ENCODE measurements around a stretch of chr17.

DNA sequence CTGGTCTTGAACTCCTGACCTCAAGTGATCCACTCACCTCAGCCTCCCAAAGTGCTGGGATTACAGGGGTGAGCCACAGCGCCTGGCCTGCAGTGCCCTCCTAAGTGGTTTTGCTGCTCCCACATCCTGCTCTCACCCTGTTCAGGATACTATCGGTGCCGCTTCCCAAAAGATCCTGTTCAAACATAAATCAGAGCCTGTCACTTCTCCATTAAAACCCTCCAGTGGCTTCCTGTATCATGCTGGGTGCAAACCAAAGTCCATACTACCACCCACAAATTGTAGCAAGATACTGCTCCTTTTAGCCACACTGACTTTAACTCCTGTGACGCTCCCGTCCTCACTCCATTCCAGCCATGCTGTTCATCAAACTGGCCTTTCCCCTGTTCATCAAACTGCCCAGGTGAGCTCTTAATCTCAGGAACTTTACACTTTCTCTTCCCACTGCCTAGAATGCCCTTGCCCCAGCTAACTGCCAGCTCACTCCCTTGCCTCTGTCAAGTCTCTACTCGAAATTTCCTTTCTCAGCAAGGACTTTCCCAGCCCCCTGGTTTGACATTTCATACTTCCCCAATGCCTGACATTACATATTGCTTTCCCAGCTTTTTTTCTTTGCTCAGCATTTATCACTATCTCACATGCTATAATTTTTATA, 44.2 kb upstream of the SMURF2 start:
- PRO-cap = no peak
- RAMPAGE, long total RNA, 2 experiments = no peak in any of the 2 experiments

DNA sequence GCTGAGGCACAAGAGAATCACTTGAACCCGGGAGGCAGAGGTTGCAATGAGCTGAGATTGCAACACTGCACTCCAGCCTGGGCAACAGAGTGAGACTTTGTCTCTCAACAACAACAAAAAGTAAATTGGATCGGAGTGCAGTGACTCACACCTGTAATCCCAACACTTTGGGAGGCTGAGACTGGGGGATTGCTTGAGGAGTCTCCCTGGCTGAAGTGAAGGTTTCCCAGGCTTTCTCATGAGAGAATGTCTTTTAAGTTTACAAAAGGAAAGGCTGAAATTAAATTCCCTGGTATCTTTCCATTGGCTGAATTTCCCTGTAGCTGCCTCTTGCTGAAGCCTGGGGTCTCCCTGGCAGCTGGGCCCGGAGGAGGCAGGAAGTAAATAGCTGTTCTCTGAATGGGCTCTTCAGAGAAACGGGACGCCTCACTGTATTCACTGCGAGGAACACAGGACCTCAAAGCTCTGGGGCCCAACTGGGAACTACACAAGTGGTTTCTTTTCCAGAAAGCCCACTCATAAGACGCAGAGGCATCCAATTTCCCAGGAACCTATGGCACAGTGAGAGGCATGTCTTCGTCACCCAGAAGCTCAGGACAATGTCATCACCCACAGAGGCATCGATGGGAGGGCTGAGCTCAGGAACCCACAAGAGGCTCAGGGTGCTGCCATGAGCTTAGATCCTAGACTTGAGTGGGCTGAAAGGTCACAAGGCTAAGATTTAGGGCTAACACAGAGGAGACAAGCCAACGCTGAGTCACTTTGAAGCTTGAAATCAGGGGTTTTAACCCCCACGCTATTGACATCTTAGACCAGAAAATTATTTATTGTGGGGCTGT, 77.5 kb upstream of the SMURF2 start:
- PRO-cap = no peak
- RAMPAGE, long total RNA, 2 experiments = no peak in any of the 2 experiments

DNA sequence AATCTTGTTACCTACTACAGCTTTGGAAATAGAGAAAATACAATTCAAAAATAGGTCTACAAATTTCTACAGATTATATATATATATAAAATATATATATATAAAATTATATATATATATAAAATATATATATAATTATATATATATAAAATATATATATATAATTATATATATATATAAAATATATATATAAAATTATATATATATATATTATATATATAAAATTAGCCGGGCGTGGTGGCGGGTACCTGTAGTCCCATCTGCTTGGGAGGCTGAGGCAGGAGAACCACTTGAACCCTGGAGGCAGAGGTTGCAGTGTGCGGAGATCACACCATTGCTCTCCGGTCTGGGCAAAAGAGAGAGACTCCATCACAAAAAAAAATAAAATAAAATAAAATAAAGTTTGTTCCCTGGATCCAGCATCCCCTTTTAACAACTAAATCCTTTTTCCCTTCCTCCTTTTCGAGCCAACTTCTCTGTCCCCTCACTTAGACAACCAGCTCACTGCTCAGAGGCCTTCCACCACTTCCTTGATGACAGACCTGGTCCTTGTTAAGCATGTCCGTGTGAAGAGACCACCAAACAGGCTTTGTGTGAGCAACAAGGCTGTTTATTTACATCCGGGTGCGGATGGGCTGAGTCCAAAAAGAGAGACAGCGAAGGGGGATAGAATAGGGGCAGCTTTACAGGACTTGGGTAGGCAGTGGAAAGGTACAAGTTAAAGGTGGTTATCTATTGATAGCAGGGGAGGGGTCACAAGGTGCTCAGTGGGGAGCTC, 102.3 kb upstream of the SMURF2 start:
- PRO-cap = no peak
- RAMPAGE, long total RNA, 2 experiments = no peak in any of the 2 experiments

DNA sequence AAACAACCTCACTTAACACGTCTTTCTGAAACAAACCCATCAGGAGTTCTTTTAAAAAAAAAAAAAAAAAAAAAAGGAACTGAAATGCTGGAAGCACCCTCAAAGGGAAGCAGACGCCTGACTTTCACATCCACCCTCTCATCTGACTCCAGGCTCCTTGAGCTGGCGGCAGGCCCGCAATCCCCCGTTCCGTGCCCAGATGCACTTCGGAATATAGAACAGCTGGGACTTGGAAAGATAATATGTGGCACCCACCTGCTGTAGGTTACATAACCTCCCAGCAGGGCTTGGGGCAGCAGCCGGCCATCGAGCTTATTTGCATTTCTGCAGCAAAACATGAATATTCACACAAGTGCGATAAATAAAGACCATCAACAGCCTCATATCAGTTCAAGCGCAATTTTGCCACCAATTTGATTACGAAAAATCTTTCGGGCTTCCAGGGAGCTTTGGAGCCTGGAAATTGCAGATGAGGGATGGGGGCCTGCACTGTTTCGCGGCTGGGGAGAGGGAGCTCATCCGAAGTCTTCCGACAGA, 115.7 kb upstream of the SMURF2 start:
- PRO-cap = no peak
- RAMPAGE, long total RNA, 2 experiments = no peak in any of the 2 experiments

DNA sequence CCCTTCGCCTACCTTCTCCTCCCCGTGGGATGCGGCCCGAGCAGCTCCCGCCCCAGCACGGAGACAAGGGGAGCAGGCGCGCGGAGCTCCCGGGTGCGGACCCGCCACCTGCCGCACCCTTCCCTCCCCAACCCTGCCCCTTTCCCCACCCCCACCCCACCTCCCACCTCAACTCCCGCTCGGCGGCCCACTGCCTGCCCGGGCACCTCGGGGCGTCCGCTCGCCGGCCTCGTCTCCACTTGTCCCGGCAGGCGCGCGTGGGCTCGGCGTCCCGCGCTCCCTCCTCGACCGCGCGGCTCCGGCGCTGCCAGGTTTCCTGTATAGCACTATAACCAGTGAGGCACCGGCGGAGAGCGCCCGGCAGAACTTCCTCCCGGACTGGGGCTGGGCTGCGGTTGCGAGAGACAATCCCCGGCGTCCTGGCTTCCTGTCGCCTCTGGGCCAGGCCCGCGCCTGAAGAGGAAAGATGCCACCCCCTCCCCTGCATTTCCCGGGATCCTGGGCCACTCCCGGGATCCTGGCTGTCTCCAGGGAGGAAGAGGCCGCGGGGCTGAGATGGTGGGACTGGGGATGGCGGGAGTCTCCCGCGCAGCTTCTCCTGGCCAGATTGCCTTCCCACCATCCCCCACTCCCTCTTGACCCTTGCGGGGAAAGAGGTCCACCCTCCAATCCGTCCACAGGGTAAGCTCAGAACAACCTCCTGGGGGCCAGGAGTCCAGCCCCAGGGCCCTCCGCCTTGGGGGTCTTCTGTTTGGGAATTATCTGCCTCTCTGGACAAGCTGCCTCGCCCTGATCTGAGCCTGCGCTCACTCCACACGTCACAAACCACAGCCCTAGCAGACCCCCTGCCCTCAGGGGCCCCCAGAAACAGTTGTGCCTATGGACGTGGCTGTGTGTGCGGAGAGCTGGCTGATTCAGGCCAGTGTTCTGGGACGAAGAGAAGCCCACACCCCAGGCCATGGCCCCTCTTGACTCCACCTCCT, 119.4 kb upstream of the SMURF2 start:
- PRO-cap = bidirectional peak, plus-strand start at position 430 of the sequence, minus-strand start at position 241 of the sequence
- RAMPAGE, long total RNA, 2 experiments = no peak in any of the 2 experiments

DNA sequence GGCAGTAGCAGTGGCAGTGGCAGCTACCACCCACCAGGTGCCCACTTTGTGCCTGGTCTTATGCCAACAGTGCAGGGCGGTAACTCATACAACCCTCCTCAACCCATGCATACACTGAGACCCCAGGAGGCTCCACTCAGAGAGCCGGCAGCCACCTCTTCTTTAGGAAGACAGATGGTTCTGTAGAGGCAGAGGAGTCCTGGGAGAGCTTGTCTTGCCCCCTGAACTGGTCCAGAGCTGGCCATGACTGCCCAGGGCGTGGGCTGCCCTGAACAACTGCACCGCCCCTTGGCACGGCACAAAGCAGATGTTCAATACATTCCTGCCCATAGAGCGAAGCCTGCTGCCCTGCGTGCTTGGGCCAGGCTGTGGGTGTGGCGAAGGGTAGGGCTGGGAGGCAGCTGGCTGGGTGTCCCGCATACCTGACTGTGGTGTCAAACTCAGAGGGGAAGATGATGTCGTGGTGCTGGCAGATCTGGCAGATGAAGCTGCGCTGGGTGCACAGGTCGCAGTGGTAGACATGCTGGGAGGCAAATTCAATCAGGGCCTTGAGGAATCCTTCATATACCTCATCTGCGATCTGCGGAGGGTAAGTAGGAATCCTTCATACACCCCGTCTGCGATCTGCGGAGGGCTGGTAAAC, 124.2 kb upstream of the SMURF2 start:
- PRO-cap = no peak
- RAMPAGE, long total RNA, 2 experiments = no peak in any of the 2 experiments

DNA sequence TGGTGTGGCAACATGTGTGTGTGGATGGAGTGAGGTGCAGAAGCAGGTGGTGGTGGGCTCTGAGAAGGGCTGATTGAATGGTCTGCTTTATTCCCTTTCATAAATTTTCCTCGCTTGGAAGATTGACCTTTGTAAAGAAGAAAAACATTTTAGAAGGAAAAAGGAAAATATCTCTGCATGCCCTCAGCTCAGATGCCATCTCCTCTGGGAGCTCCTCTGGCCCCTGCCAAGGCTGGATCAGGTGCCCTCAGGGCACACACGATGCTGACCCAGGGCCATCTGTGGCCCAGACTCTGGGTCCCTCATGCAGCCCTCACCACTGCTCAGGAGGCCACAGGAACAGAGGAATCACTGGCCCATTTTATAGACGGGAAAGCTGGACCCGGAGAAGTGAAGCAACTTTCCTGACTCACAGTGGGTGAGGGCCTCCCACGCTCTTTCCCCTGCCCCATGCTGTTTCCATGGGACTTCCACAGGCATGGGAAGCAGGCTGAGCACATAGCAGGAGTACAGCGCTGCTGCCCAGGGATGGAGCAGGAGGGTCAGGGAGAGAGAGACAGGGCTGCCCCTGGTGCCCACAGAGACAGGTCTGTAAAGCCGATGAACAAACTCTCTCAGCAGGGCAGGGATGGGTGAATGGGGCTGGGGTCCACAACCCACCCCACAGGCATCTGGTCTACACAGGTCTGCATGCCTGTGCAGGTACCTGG, 127.9 kb upstream of the SMURF2 start:
- PRO-cap = no peak
- RAMPAGE, long total RNA, 2 experiments = no peak in any of the 2 experiments

GRCh38 chr17:64897237-64897683, 22.0 kb downstream of the LRRC37A3 start:
- PRO-cap = no peak
- RAMPAGE, long total RNA, 2 experiments = no peak in any of the 2 experiments

DNA sequence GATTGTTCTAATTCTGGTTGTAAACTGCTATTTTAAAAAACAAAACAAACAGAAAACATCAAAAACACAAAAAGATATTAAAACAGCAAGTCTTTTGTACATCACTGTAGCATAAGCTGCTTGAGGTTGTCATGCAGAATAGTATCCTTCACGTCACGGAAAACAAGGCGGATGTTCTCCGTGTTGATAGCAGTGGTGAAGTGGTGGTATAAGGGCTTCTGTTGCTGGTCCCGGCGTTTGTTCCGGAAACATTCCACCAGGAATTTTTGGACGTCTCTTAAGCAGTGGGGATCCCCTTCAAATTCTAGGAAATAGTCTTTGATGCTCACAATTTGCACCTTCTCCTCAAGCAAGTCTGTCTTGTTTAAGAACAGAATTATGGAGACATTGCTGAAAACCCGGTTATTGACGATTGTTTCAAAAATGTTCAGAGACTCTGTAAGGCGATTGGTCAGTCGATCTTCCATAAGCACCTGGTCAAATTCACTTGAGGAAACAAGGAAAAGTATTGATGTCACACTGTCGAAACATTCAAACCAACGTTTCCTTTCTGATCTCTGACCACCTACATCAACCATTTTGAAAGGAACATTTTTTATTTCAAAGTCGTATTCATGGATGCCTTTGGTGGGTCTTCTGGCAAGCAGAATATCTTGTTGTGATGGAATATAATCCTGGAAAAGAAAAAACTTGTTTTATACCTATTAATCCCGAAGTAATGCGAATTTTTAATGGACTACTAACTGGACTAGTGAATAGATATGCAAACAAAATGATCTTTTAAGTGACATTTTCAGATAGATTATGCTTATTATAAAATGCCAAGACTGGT, 42.2 kb downstream of the GNA13 start:
- PRO-cap = no peak
- RAMPAGE, long total RNA, 2 experiments = no peak in any of the 2 experiments

DNA sequence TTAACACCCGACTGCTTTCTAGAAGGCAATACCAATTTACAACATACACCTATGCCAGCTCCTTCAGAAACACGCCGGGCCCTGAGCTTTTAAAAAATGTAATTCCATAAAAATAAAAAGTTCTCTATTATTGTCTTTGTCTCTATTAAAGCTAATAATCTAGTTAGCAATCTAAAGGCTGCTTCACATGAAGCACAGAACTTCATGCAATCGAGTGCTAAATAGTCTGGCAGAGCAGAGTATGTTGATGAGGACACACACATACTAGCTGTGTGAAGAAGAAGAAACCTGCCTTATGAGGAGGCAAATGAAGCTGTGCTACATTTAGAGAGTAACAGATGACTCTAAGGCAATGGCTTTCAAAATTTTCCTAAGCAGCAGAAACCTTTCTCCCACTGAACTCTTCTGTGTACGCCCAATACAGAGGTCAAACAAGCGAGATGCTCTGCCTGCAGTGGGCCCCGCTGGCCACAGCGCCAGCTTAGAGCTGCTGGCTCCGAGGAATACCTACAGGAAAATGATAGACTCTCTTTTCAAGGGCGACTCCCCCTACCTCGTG, 39.3 kb downstream of the GNA13 start:
- PRO-cap = no peak
- RAMPAGE, long total RNA, 2 experiments = no peak in any of the 2 experiments

DNA sequence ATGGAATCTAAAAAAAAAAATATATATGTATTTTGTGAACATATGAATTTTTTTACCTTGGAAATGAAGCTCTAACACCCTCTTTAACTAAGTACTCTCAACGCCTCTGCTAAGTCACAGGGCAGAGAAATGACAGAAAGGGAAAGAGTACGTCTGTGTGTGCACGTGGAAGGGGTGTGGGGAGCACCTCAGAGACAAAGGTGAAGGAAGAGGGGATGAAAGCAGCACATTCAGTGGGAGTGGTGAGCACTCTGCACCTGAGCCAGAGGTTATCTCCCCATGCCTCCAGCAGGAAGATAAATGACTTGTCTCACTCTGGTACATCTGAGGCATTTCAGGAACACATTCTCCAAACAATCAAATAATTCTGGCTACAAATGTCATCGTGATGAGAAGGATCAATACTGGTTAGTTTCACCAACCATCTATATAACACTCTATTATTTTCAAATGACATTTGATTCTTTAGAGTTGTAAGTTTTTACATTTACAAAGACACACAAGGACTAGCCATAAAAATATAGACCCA, 15.0 kb downstream of the GNA13 start:
- PRO-cap = no peak
- RAMPAGE, long total RNA, 2 experiments = no peak in any of the 2 experiments

GRCh38 chr17:65072966-65073200, 16.3 kb upstream of the GNA13 start:
- PRO-cap = no peak
- RAMPAGE, long total RNA, 2 experiments = no peak in any of the 2 experiments

GRCh38 chr17:66309587-66310095, 7.2 kb downstream of the PRKCA start:
- PRO-cap = no peak
- RAMPAGE, long total RNA, 2 experiments = no peak in any of the 2 experiments

DNA sequence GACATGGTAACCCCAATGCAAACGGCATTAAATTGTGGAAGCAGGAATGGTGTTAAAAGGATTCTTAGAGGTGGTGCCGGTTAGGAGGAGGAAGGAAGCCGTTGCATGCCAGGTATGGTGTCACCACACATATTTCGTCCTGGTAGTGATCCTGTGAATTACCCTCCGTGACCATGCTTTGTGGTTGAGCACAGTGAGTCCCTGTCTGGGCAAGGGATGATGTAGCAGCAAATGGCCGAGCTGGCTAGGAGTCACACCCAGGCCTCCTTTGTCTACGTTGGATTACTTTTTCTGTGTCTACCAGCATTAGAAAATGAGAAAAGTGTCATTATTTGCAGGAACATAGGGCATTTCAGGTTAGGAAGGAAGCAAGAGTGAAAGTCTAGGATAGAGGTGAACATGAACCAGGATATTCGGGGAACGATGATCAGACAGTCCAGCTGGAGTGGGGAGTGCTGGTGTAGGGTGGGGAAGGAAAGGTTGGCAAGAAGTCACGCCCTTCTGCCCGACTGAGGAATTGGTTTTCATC, 123.4 kb downstream of the PRKCA start:
- PRO-cap = no peak
- RAMPAGE, long total RNA, 2 experiments = start-site peak on the plus strand in 1 of 2 experiments, centred at position 123 of the sequence, 9 reads per replicate

- PRO-cap = no peak
- RAMPAGE, long total RNA, 2 experiments = no peak in any of the 2 experiments
These were observed 134.1 kb downstream of the PRKCA start for GRCh38 chr17:66436304-66437123.

- PRO-cap = no peak
- RAMPAGE, long total RNA, 2 experiments = no peak in any of the 2 experiments
These were observed 165.9 kb downstream of the PRKCA start for GRCh38 chr17:66468213-66468795.

GRCh38 chr17:66541974-66542624, 239.7 kb downstream of the PRKCA start:
- PRO-cap = no peak
- RAMPAGE, long total RNA, 2 experiments = no peak in any of the 2 experiments

DNA sequence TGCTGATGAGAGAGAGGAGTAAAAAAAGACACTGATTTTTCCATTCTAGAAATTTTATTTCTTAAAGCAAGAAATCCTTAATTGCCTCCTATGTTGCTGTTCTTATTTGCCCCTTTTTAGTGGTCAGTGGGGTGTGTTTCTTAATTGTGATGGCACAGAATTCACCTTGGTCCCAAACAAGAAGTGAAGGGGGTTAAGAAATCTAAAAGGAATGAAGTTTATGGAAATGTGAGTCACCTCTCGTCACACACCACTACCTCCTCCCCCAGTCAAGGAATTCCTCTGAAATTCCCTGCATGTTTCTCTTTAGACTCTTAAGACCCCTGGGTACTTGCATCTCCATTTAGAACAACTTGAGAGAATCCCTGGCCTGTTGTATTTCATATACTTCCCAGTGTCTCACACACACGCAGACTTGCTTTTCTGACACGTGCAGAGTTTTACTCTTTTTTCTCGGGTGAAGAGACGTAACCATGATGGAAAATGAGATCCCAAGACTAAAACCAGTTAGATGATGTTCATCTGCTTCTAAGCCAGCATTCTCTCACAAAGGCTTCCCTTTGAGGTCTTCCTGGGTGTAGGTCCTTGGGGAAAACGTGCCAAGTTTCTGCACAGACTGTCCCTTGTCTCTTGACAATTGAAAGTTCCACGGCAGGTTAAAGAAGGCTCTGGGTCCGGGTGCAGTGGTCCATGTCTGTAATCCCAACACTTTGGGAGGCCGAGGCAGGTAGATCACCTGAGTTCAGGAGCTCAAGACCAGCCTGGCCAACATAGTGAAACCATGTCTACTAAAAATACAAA, 247.5 kb downstream of the PRKCA start:
- PRO-cap = no peak
- RAMPAGE, long total RNA, 2 experiments = no peak in any of the 2 experiments

- PRO-cap = no peak
- RAMPAGE, long total RNA, 2 experiments = no peak in any of the 2 experiments
These were observed 264.9 kb downstream of the PRKCA start for GRCh38 chr17:66567009-66568014.

GRCh38 chr17:67046228-67046982, 2.1 kb downstream of the CACNG1 start:
- PRO-cap = no peak
- RAMPAGE, long total RNA, 2 experiments = no peak in any of the 2 experiments

Measured in body of pancreas (tissue), 2 donors.